ENCODE measurements around a stretch of chr4.

- RRBS = no CpG with 5 or more reads among the region's 5 CpGs
Measured at GRCh38 chr4:19456300-19456588, 795.5 kb upstream of the SLIT2 start.

- RRBS = no CpG with 5 or more reads among the region's 6 CpGs
Measured at GRCh38 chr4:19694031-19694641, 557.6 kb upstream of the SLIT2 start.

- RRBS = no CpG with 5 or more reads among the region's 7 CpGs
Measured at GRCh38 chr4:19775788-19776162, 475.9 kb upstream of the SLIT2 start.

- RRBS = 1% methylated on average over 19 of the region's 83 CpGs
Measured at GRCh38 chr4:20252318-20253278, 893 bp downstream of the SLIT2 start.

DNA sequence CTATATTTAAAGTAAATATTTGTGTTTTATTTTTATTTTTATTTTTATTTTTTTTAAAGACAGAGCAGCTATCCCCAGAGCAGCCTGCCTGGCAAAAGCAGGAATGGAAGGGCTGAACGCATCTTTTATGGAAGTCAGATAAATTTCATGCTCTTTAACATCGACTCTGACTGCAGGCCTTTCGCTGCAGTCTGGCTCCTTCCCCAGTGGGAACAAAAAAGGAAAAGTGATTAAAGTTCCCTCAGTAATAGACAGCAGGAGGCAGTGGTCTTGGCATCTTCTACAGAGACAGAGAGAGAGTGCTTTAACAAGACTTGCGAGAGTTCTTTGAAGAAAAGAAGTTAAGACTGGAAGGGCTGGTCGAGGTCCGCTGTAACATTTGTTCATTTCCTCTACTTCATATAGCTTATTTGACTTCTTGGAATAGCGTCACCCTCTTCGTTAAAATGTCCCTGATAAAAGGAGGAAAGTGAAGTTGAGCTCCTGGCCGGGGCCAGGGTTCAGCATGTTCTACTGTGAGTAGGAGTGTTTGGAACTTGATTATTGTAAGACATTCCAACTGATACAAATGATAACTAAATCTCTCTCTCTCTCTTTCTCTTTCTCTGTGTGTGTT is 179.8 kb downstream of the SLIT2 start:
- RRBS = no CpG with 5 or more reads among the region's 9 CpGs

DNA sequence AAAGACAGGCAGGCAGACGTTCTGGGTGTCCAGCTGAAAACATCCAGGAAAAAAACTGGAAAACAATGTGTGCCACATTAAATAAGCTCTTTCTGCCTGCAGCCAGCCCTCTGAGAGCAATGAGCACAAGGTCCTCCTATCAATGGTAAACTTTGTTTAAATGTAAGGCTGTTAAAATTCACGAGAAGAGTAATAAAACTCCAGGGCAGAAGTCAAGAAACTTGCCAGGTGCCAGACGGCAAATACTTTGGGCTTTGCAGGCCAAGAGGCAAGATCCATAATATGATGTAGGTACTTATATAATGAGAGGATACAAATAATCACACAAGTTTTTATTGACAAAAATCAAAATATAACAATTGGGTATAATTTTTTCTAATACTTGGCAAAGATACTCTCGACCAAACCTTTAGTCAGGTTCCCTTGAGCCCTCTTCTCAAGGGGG is 24.8 kb downstream of the ADGRA3 start:
- RRBS = no CpG with 5 or more reads among the region's 4 CpGs

- RRBS = no CpG with 5 or more reads among the region's 3 CpGs
Measured at GRCh38 chr4:22500935-22501324, 14.9 kb downstream of the ADGRA3 start.

DNA sequence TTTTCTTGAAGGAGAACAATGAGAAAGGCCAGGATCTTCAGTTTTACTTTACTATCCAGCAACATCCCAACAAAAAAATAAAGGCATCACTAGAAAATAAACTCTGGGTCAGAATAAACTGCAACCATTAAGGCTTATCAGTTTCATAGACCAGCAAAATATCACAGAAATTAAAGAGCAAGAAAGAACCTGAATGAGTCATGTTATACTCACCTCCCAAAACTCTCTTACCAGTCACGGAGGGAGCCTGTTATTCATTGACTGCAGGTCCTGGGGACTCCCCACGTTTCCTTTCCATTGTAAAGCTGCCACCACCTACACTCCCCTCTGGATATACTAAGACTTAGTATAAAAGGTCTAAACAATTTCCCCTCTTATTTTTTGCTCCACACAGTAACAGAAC is 14.5 kb downstream of the ADGRA3 start:
- RRBS = no CpG with 5 or more reads among the region's 2 CpGs

GRCh38 chr4:23885932-23886870 is 3.6 kb downstream of the PPARGC1A start:
- RRBS = no CpG with 5 or more reads among the region's 8 CpGs

- RRBS = no CpG with 5 or more reads among the region's 10 CpGs
Measured at GRCh38 chr4:23930579-23931456, 41.0 kb upstream of the PPARGC1A start.

- RRBS = no CpG with 5 or more reads among the region's 23 CpGs
Measured at GRCh38 chr4:24794388-24795261, 748 bp upstream of the SOD3 start.

DNA sequence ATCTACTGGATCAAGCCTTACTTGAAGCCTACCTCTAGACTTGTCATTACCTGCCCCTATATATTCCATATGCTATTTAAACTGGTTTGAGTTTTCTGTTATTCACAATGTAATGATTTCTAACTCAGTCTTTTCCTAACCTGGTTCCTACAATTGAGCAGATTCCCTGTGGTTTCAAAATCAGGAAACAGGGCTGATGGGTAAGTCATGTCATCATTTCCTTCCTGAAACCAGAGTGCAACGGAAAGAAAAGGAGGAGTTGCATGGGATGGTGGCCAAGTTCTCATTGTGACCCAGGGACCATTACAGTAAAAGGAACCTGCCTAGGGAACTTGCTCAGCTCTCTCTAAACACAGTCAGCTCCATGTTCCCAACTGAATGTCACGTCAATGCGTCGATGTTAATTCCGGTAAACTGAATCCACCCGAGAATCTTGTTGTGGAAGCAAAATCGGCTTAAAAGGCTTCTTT is 51.2 kb downstream of the LGI2 start:
- RRBS = no CpG with 5 or more reads among the region's 7 CpGs

DNA sequence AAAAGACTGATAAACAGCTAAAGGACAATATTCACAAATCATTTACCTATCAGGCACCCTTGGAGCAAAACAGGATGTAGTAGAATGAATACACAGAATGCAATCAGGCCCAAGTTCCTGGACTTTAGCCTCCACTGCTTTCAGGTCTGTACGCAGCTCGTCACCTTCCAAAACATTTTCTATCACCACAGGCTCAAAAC is 5.4 kb downstream of the SEPSECS start:
- RRBS = no CpG with 5 or more reads among the region's 2 CpGs

DNA sequence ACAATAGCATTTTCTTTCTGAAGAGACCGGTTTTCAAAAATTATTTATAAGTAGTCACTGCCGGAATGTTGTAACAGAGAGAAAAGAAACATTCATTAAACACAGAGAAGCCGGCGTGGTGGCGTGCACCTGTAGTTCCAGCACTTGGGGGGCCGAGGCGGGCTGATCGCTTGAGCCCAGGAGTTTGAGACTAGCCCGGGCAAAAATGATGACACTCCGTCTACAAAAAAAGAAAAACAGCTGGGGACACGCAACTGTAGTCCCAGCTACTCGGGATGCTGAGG is 855 bp downstream of the ZCCHC4 start:
- RRBS = no CpG with 5 or more reads among the region's 12 CpGs

GRCh38 chr4:25399400-25400464 is 22.7 kb downstream of the ANAPC4 start:
- RRBS = no CpG with 5 or more reads among the region's 7 CpGs

DNA sequence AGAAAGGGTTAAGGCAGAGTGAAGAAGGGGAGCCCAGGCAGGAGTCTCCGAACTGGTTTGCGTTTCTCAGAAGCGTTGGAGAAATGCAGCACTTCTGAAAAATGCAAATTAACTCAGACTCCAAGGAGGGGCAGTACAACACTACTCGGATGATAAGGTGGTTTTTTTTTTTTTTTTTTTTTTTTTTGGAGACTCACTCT is 67.2 kb downstream of the ANAPC4 start:
- RRBS = no CpG with 5 or more reads among the region's 4 CpGs

DNA sequence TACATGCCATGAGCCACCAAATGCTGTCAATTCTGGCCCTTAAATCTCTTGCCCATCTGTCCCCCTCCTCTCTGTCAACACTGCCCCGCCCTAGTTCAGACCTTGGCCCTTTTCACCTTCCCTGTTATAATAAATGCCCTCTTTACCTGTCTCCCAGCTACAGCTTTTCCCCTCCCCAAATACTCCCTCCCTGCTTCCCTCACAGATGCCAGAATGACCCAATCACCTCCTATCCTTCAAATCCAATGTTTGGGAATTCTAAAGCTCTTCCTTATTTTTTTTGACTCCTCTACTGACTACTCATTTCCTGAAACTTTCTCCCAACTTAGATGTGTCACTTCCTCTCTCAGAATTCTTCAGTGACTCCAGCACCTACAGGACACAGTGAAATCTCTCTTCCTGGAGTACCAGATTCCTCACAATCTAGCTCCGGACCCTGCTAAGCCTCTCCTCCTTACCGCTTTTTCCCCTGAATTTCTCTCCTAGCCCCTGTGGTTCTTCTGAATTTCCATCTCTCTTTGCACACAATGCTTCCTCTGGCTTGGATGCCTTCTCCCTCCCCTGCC is 79.9 kb downstream of the ANAPC4 start:
- RRBS = no CpG with 5 or more reads among the region's 3 CpGs

Data from hTERT-HM (cell line).